LHCN-M2 (cell line): ENCODE measurements around a stretch of chr10.

DNA sequence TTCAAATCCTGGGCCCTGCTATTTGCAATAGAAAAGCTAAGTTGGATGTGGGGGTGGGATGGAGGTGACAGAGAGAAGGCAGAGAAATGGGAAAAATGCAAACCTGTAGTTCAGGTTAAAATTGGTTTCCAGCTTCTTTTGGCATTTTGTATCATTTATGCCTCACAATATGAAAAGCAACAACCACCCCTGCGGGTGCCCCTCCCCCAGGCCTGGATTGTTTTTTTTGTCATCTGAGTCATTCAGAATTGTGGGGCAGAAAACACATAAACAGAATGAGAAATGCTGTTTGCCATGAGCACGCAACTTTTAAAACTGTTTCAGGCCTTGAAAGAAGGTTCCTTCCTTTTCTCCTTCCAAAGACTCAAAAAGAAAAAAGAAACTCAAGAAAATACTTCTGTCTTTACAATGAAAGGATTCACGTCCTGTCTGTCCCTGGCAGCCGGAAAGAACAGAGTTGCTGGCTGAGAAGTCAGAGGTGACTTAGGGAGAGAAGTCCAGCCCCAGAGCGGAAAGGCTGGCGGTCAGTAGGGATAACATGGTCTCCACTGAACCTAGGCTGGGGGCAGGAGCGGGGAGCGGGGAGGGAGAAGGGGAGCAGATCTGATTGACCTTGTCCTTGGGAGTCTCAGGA is 133.1 kb downstream of the BAMBI start:
- RAMPAGE, long total RNA: no peak

- RAMPAGE, long total RNA: no peak
Measured at GRCh38 chr10:29057634-29058272, 231.1 kb upstream of the LYZL1 start.

DNA sequence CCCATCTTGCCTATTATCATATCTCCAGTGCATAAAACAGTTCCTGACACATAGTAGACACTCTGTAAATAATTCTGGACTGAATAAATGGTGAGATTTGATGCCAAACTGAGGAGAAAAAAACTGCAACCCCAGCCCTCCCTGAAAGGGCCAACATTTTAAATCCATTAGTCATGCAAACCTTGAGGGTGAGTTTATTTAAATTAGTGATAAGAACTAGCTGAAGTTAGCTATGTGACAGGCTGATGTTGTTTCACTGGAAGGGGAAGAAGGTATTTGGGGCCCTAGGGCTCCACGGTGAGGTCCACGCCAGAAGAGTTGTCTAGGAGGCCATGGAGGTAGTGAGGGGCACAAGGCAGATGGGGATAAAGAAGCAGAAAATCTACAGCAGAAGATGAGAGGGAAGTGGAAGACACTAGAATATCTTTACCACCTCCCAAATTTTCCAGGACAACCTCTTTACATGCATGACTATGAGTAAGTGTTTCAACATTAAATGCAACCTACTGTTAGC is 183.3 kb upstream of the LYZL1 start:
- RAMPAGE, long total RNA: no peak

- RAMPAGE, long total RNA: no peak
Measured at GRCh38 chr10:29266572-29267312, 22.1 kb upstream of the LYZL1 start.

DNA sequence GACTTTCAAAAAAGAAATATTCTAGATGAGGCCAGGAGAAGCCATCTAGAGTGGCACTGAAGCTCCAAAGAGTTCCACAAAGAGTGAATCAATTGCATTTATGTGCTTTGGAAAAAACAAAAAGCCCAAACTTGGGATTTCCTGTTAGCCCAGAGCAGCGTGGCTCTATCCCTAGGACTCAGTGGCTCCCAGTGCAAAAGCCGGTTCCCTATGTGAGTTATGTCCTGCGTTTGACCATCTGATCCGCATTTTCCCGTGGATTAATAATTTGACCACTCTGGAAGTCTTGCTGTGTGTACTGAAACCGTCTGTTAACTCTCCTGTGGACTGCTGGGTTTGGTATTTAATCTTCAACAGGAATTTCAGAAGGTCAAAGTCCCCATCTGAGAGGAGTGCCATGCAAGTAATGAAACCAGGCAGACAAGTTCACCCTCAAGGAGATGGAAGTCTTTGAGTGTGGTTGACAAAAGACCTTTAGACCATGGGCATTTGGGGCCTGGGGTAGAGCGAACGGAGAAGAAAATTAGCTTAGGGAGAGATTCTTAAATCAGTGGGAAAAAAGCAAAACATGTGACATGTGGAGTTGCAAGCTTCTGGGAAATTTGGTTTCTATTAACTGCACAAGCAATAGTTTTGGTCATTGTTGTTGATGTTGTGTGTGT is 38.0 kb downstream of the LYZL1 start:
- RAMPAGE, long total RNA: no peak

DNA sequence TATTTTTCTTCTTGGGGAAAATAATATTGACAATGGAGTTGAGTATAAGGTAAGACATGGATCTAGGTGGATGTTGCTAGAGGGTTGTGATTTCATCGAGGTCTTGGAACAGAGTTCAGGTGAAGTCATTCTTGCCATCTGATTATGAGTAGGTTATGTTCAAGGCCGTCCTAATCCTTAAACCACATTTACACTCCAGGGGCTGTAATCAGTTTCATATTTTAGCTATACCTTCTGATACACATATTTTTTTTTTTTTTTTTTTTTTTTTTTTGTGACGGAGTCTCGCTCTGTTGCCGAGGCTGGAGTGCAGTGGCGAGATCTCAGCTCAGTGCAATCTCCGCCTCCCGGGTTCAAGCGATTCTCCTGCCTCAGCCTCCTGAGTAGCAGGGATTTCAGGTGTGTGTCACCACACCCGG is 121.6 kb downstream of the LYZL1 start:
- RAMPAGE, long total RNA: no peak

DNA sequence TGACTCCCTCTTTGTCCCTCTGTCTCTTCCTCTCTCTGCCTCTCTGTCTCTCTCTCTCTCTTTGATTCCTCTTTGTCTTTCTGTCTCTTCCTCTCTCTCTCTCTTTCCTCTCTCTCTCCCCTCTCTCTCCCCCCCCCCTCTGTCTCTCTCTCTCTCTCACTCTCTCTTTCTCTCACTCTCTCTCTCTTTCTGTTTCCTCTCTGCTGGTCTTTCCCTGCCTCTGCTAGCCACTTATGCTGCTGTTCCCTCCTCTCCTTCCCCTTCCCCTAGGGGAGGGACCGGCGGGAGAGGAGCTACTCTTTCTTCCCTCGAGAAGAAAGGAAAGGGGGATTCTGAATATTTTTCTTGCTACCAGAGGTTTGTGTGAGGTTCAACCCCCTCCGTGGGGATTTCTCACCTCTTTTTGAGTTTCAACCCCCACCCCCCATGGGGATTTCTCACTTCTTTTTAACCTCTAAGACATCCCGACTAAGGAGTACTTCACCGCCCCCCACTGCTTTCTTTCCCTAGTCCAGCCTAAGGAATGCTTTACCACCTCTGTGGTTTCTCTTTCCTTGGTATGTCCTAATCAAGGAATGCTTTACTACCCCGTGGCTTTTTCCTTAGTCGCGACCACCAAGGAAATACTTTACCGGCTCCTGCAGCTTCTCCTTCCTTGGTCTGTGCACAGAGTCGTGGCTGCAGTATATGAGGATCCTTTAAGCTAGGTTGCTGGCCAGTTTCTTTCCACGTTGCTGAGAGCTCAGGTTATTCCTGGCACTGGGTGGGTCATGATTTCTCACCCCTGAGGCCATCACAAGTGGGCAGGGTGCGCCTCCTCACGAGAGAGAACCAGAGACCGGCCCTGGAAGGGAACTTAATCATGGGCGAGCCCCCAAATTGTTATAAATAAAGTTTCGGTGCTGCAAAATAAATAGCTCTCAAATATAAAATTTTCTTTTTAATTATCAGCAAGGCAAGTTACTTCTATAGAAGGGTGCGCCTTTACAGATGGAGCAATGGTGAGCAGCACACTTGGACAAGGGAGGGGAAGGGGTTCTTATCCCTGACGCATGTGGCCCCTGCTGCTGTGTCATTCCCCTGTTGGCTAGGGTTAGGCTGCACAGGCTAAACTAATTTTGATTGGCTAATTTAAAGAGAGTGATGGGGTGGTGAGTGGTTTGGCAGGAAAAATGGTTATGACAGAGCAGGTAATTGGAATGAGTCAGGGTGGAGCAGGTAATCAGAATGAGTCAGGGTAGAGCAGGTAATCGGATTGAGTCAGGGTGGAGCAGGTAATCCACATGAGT is 149.5 kb downstream of the LYZL1 start:
- RAMPAGE, long total RNA: no peak

DNA sequence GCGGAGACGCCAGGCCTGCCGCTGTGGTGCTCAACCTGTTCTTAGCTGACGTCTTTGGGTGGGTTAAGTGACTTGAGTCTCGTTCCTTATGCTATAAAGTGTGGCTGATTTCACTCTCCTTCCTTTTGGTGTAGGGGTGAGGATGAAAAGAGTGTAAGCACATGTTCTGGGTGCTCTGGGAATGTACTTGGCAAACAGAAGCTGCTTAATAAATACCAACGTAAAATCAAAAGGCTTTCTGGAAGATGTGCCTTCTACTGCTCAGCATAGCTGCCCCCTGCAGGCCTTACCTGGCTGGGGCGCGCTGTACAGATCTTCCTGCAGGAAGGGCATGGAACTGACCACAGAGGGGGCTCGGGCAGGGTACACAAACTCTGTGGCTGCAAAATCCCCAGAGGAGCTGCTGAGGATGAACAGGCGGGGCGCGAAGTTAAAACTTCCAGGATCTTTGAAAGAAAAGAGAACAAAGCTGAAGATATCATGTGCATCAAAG is 169.4 kb downstream of the SVIL start:
- RAMPAGE, long total RNA: no peak

- RAMPAGE, long total RNA: no peak
Measured at GRCh38 chr10:29477237-29477853, 157.4 kb downstream of the SVIL start.

DNA sequence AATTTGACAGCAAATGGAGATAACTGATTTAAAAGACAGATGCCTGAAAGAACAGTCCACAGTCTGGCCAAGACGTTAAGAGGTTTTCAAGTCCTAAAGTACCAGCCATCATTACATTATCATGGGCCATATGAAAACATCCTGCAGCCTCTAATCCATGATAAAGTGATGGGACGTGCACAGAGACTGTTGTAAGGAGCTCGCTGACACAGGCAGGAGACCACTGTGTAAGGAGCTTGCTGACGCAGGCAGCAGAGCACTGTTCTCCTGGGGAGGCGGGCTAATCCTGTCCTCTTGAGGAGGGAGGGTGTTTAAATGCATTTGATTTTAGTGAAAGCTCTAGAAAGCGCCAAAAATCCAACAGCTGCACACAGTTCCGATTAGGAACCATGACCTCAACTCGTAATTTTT is 16.9 kb downstream of the SVIL start:
- RAMPAGE, long total RNA: no peak

DNA sequence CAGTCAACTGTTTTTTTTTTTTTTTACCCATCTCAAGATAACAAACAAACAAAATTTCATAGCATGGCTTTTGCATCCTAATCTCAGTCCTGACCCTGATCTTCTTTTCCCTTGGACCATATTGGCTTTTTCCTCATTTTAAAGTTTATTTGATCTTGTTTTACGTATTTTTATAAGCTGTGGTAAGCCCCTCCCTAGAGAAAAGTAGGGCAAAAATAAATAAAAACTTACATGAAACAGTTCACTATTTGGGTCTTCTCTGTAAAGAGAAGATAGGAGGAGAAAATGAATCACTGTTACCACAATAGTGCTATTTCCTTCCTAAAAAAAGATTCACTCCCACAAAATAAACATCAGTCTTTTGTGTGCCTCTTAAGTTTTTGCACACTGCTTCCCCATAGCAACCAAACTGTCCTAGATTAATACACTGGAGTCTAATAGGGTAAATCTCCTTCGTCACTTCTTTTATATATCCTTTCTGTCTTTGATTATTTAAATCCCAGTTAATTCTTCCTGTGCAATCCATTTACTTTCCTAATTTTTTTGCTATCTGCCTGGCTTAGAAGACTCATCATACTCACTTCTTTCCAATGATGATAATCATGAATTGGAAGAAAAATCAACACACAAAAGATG is 1.4 kb upstream of the SVIL start:
- RAMPAGE, long total RNA: no peak

- RAMPAGE, long total RNA: no peak
Measured at GRCh38 chr10:29736147-29737421, 101.8 kb upstream of the SVIL start.

DNA sequence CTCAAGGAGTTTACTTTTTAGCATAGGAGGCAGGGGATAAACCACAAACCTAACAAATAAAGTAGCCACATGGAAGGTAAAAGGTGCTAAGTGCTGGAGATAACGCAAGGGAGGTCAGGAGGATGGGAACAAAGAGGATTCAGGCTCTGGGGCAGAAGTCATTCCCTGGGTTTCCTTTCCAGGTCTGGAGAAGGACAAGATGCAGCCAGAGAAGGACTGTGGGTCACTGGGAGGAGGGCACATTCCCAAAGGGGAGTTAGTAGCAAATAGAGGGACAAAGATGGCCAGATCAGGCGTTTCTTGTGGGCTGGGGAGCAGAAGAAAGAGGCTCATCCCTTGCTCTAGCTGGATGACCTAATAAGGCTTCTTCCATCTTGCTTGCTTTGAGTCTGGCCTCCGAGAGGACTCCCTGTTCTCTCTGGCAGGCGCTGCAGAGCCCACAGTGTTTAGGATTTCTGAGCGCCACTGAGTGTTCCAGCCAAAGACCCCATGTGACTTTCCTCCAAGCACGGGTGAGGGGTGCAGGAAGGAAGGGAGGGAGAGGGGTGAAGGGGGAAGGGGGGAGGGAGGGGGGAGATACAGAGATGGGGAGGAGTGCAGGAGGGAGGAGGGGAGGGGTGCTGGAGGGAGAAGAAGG is 203.7 kb upstream of the SVIL start:
- RAMPAGE, long total RNA: no peak

DNA sequence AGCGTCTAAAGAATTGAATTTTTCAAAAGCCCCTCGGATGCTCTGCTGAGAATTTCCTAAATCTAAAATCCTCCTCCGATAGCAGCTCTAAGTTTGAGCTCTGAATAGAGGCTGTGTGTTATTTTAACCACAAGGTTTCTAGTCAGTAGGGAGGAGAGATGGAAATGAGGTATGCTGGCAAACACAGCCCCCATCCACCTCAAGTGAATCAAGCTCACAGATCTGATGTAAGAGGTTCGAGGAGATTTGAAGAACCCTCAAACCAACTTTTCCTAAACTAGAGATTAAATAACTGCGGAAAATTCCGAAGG is 56.0 kb upstream of the JCAD start:
- RAMPAGE, long total RNA: no peak

DNA sequence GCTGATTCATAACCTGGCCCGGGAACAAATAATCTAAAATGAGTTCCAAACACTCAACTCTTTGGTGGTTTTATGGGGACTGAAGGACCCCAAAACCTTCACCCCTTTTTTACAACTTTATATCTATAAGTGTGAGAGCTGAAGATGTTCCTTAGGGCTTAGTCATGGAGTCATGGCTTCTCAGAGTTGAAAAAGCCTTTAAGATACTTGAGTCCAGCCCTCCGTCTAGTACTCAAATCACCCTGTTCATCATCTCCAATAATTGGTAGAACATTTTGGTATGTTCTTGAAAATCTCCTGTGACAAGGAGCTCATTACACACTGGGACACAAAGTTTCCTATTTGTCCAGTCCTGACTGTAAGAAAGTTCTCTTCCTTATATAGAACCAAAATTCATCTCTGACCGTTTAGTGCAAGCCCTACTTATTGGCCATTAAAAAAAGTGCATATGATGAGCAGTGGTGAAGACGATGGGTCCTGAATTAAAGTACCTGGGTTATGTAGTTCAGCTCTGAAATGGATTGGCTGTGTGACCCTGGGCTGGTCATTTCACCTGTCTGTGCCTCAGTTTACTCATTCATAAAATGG is 8.8 kb downstream of the MAP3K8 start:
- RAMPAGE, long total RNA: no peak

GRCh38 chr10:30488168-30488732 is 54.3 kb downstream of the MAP3K8 start:
- RAMPAGE, long total RNA: no peak

DNA sequence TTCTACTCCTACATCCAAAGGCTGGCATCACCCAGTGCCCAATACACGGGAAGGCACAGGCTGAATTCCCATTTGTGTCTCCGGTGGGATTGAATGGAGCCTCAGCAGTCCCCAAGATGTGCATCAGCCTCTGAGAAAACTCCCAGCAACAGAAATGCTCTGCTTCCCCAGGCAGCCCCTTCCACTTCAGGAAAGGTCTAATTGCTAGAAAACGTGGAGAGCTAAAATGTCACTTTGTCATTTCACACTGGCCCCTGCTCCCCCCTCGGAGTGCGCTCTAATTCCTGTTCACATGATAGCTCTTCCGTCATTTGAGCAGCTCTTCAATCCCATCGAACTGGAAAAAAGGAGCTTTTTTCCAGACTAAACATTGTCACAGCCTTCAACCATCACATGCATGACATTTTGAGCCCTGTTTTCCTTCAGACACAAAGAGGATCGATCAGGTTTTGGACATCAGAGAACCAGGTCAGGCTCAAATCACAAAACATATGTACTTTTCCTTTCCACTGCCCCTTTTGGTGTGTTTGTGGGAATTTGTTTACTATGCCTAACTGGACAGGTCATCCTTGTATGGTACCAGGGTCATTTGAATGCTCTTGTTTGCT is 87.7 kb downstream of the LYZL2 start:
- RAMPAGE, long total RNA: no peak

- RAMPAGE, long total RNA: no peak
Measured at GRCh38 chr10:30583736-30584334, 45.7 kb downstream of the LYZL2 start.

- RAMPAGE, long total RNA: no peak
Measured at GRCh38 chr10:30644685-30645099, 15.1 kb upstream of the LYZL2 start.

GRCh38 chr10:30818669-30819392 is 189.3 kb upstream of the LYZL2 start:
- RAMPAGE, long total RNA: no peak